BJ (cell line): Measurements from ENCODE around the genes ZNF839, ANKRD9 and CDC42BPB.

- CAGE, long polyA plus RNA: no peak
- RRBS: no CpG with 5 or more reads among the region's 7 CpGs
Observed at GRCh38 chr14:101867814-101868454, 96.4 kb upstream of the DYNC1H1 start.

- CAGE, long polyA plus RNA: no peak
- RRBS: no CpG with 5 or more reads among the region's 8 CpGs
Observed at GRCh38 chr14:101929504-101929885, 34.9 kb upstream of the DYNC1H1 start.

DNA sequence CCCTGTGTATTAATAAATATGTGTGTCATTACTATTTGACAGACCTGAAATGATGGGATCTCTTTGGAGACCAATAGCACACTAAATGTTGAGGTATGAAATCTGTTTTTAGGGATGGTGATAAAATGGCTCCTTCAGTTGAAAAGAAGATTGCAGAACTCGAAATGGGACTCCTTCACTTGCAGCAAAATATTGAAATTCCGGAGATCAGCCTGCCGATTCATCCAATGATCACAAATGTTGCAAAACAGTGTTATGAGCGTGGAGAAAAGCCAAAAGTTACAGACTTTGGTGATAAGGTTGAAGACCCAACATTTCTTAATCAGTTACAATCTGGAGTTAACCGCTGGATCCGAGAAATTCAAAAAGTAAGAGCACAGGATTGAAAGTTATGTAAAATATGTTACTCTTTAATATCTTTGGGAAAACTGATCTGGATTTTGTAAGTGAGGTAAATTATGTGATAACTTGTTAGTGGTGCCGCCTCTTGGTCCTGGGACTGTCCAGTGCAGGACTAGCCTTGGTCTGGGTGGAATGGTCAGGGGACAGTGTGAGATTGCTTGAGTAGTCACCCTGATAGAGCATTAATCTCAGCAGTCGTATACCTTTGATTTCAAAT lies 15.3 kb downstream of the DYNC1H1 start:
- CAGE, long polyA plus RNA: no peak
- RRBS: no CpG with 5 or more reads among the region's 8 CpGs

DNA sequence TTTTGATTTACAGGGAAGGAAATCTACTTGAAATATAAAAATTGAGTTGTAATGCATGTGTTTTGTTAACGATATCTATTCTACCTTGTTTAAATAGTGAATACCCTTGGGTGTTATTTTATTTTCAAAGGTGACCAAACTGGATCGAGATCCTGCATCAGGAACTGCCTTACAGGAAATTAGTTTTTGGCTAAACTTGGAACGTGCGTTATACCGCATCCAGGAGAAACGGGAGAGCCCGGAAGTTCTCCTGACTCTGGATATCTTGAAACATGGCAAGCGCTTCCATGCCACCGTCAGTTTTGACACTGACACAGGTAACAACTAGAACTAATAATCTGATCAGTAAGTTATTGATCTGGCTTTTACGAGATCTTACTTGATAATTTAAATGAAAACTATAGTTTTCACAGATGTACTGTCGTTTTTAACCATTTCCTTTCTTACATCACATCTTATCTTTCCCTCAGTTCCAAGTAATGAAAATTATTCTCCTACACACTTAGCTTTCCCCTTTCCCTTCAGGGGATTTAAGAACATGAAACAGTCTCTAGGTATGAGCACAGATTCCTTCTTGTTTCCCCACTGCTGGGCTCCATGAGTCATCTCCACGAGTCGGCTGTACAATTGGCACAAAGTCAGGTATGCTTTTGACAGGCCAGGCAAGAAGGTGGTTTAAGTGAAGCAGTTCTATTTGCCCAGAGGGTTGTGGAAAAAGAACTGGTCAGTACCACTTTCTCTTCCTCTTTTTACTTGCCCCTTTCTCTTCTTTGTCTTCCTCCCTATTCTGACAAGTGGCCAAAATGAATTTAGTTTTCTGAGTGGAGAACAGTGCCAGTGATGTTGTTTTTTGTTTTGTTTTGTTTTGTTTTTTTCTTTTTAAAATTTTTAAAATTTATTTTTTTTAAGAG lies 16.1 kb downstream of the DYNC1H1 start:
- CAGE, long polyA plus RNA: no peak
- RRBS: no CpG with 5 or more reads among the region's 13 CpGs

DNA sequence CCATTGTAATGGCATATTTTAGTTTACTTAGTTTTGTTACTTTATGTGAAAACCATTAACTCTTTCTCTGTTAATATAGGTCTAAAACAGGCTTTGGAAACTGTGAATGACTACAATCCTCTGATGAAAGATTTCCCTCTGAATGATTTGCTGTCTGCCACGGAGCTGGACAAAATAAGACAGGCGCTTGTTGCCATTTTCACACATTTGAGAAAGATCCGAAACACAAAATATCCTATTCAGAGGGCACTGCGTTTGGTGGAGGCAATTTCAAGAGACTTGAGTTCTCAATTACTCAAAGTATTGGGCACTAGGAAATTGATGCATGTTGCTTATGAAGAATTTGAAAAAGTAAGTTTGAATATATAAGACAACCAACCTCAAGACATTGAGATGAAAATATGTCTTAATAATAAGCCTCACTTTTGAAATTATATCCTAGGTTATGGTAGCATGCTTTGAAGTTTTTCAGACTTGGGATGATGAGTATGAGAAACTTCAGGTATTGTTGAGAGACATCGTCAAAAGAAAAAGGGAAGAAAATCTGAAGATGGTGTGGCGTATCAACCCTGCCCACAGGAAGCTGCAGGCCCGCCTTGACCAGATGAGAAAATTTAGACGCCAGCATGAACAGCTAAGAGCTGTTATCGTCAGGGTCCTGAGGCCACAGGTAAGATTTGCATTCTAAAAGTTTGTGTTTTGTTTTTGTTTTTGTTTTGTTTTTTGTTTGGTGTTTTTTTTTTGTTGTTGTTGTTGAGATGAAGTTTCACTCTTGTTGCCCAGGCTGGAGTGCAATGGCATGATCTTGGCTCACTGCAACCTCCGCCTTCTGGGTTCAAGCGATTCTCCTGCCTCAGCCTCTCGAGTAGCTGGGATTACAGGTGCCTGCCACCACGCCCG lies 18.8 kb downstream of the DYNC1H1 start:
- CAGE, long polyA plus RNA: no peak
- RRBS: 92% methylated on average over 1 of the region's 14 CpGs

DNA sequence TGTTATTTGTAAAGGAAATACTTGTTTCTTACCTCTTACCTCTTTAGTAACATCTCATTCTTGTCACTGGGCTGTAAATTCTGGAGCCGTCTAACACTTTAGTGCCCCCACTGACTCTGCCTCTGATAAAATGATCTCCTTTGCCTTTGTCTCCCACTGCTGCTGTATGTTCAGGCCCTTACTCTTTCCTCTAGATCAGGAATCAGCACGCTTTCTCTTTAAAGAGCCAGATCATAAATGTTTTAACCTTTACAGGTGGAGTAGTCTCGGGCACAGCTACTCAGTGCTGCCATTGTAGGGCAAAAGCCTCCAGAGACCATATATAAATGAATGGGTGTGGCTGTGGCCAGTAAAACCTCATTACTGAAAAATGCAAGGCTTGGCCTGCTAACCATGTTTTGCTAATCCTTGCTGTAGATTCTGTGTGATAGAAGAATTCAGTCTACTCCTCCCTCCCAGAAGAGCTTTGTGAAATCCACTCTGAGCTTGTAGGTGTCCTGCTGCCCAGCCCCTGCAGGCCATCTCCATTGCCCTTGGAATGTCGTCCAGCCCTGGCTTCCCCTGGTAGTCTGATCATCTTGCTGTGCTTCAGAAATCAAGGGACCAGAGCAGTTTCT lies 58.2 kb downstream of the HSP90AA1 start:
- CAGE, long polyA plus RNA: no peak
- RRBS: no CpG with 5 or more reads among the region's 4 CpGs

DNA sequence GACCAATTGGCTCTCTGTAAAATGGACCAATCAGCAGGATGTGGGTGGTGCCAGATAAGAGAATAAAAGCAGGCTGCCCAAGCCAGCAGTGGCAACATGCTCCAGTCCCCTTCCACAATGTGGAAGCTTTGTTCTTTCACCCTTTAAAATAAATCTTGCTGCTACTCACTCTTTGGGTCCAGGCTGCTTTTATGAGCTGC lies 6.4 kb downstream of the MOK start:
- CAGE, long polyA plus RNA: no peak

DNA sequence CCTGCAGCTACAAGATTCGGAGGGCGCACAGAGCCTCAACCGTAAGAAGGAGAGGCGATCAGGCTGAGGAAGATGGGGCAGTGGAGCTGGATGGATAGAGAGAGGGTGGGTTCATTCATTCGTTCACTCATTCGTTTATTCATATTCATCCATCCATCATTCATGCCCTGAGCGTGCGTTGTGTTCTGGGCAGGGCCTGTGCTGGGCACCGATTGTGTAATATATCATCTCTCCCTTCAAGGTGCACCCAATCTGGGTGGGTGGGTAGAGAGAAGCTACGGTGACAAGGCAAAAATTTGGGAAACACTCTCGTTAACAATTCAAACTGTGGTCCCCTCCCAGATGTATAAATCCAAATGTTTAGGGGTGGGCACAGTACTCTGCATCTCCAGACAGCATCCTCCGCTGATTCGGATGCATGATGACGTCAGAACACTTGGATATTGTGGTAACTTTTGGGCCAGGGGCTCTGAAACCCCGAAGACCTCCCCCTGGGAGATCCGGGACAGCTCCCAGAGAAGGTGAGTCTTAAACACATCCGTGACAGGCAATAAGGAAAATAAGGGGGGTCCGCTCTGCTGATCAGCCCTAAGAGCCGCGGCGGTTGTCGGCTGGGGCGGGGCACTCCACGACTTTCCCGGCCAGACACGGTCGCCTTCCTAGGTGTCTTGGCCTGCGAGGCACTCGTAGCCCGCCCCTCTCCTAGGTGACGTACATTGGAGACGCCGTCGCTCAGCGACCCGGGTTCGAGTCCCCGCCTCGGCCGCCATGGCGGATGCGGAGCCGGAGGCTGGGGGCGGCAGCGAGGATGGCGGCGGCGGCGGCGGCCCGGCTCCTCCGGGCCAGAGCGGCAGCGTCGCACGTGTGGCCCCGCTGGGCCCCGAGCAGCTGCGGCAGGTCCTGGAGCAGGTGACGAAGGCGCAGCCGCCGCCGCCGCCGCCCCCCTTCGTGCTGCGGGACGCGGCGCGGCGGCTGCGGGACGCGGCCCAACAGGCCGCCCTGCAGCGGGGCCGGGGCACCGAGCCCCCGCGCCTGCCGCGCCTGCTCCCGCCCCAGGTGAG lies at the start of gene ZNF839:
Gene ZNF839 (plus strand): TSS at position 749 of the 1,061 bp plus-strand sequence.
- CAGE, long polyA plus RNA: no peak
- RRBS: under 1% methylated on average over 27 of the region's 85 CpGs

DNA sequence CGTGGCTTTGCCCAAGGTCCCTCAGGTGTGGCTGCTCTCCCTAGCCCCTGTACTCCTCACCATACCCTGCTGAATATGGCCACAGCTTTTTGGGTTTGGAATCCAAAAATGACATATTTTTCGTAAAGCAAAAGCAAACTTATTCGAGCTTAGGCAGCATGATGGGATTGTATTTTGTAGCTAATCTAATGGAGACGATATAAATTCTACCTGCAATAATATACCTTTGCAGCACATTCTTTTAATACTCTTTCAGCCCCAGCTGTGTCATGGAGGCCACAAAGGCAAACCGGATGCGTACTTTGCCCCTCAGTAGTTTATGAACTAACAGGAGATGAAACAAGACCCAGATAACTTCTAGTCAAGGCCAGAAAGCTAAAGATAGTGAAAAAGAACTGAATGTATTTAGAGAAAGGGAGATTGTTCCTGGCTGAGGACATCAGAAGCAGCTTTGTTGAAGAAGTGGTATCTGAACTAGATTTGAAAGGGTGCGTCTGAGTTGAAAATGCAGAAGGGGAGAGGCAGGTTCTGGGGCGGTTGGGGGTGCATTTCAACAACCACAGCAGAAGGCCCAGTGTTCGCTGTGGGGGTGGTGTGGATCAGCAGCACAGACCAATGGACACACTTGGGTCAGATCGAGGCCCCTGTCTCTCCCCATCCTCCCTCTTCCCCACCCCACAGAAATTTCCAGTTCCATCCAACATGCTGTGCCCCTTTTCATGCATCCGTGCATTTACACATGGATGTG lies 2.0 kb downstream of the ZNF839 start:
- CAGE, long polyA plus RNA: no peak
- RRBS: no CpG with 5 or more reads among the region's 11 CpGs

DNA sequence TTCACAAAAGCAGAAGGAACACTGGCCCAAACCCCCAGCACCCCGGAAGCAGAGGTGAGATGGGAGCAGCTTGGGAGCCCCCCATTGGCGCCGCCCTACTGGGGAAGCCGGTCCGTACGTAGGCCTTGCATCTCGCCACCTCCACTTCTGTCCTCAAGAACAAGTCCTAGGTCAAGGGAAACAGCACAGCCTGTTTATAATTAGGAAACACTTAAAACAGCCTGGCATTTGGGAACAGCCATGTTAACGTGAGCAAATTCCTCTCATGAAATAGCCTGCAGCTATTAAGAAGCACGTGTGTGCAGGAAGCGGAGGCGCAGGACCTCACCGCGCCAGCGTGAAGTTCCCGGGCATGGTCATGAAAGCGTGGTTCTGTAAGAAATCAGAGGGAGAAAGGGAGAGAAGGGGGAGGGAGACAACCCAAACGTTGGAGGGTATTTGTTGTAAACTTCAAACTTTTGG lies 7.7 kb downstream of the ANKRD9 start:
- CAGE, long polyA plus RNA: no peak
- RRBS: 63% methylated on average over 4 of the region's 17 CpGs

DNA sequence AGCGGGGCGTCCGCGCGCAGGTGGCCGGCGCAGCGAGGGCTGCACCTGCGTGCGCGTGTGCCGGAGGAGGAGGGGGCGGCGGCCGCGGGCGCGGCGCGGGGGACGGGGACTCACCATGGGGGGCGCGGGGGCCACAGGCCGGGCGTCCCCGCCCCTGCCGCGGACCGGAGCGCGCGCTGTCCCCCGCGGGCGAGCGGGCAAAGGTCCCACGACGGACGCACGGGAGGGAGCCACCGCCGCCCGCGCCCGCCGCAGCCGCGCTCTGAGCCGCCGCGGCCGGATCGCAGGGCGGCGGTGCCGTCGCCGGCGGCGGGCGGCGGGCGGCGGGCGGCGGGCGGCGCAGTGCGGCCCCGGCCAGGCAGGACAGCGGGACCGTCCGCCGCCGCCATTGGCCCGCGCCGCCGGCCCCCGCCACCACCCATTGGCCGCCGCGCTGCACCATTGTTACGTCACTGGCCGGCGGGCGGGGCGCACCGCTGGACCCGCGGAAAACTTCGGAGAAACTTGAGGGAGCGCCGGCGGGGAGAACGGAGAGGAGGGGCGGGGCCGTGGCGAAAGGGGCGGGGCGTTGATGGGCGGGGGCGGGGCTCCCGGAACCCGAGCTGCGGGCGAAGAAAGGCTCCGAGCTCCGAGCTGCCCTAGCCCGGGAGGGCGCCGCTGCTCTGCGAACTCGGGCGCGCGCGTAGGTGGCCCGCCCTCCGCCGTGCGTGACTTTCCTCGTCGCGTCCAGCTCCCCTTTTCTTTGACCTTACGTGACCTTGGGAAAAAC lies at the start of gene ANKRD9:
Gene ANKRD9 (minus strand): TSS at position 362 of the 769 bp plus-strand sequence.
- CAGE, long polyA plus RNA: no peak
- RRBS: 1% methylated on average over 70 of the region's 126 CpGs

DNA sequence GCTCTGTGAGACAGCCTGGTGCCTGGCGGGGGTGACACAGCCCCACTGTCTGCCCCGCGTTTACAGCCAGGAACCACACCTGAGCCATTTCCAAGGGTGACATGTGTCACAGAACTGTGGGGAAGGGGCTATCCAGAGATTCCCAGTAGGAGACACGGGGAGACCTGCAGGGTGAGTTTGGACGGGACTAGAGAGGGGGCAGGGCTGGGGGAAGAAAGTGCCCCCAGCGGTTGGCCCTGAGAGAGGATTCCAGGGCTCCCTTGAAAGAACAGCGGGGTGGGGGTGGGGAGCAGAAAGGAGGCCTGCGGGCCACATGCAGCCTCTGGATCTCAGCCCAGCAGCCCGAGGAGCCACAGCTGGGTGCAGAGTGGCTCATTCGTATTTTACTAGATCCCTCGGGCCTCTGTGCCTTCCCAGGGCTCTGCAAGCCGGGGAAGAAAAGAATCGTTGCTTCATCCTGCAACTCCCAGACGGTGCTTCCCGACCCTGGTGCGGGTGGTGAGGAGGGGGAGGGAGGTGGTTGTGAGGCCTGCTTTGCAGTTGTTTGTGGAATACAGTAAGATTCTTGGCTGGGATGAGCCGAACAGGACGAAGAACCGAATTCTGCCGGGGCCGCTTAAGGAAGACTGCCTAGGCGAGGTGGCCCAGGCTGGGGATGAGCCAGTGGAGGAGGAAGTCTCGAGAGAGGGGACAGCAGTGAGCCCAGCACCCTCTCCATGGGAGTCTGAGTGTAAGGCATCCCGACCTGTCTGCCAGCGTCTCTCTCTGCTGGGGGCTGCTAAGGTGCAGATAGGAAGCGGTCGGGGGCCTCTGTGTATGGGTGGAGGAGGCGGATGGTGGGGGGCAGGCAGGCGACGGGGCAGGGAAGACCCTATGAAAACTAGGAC lies 36.1 kb upstream of the ANKRD9 start:
- CAGE, long polyA plus RNA: no peak
- RRBS: no CpG with 5 or more reads among the region's 30 CpGs

DNA sequence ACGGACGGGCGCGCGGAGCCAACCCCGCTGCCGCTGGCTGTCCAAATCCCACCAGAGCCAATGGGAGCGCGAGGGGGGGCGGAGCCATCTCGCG lies 137 bp upstream of the RCOR1 start:
- CAGE, long polyA plus RNA: no peak
- RRBS: no CpG with 5 or more reads among the region's 12 CpGs

DNA sequence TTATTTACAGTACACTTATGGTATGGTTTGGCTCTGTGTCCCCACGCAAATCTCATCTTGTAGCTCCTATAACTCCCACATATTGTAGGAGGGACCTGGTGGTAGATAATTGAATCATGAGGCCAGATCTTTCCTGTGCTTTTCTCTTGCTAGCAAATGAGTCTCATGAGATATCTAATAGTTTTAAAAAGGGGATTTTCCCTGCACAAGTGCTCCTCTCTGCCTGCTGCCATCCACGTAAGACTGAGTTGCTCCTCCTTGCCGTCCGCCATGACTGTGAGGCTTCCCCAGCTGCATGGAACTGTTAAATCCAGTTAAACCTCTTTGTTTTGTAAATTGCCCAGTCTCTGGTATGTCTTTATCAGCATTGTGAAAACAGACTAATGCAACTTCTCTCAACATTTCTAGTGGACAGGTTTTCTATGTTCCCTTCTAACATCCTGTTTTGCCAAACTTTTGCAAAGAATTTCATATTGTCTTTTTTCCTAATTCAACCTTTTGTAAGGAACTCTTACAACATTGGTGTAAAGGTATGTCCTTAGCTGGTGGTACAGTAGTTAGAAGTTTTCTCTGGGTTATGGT lies 70.6 kb downstream of the RCOR1 start:
- CAGE, long polyA plus RNA: no peak
- RRBS: no CpG with 5 or more reads among the region's 4 CpGs

- CAGE, long polyA plus RNA: no peak
- RRBS: no CpG with 5 or more reads among the region's 14 CpGs
Observed at GRCh38 chr14:102779626-102780408, 2.6 kb downstream of the TRAF3 start.

GRCh38 chr14:102828082-102828526 lies 50.9 kb downstream of the TRAF3 start:
- CAGE, long polyA plus RNA: no peak
- RRBS: no CpG with 5 or more reads among the region's 10 CpGs

DNA sequence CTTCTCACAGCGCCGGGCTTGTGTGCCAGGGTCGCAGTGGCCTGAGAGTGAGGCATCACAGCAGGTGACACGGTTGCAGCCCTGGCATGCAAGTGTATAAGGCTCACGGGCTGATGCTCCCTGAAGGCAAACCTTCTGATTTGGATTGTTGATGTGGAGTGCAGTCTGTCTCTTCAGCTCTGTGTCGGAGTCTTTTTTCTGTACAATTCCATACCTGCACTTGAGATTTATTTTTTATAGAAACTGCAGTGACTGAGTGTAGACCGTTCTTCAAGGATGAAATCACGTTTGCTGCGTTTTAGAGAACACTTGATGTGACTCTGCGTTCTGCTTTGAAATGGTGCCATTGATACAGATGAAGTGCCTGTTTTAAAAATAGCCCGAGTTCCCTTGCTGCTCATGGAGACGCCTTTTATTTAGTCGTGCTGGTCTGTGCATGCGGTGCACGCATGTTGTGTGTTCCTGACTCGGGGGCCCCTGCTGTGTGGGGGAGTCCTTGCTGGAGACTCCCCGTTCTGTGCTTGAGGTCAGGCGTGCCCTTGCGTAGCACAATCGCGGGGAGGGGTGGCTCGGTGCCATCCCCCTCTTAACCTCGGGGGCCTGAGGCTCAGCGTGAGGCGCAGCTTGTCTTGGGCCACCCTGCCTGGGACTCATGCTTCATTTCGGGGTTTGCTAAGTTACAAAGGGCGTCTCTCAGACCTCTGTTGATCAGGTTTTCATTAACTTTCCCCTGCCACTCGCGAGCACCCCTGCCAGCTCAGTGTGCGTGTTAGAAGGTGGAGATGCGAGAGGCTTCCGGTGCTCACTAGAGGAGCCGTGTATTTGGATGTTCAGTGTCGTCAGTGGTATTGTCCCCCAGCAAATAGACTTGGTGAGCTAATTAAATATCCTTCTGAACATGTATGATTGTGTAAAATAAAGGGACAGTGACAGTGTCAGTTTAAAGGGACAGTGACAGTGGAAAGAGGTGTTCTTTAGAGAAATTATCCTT lies 21.5 kb upstream of the AMN start:
- CAGE, long polyA plus RNA: no peak
- RRBS: no CpG with 5 or more reads among the region's 34 CpGs

- CAGE, long polyA plus RNA: no peak
- RRBS: 5% methylated on average over 10 of the region's 20 CpGs
Observed at GRCh38 chr14:102923194-102923560, 714 bp downstream of the AMN start.

GRCh38 chr14:103055704-103056200 lies 1.6 kb downstream of the CDC42BPB start:
- CAGE, long polyA plus RNA: no peak
- RRBS: no CpG with 5 or more reads among the region's 10 CpGs

GRCh38 chr14:103056891-103058066 lies at the start of gene CDC42BPB:
CDC42BPB (minus strand) TSS chr14:103057549.
- CAGE, long polyA plus RNA: start-site peak on the minus strand at chr14:103057339-103057464, 74 and 54 reads in 2 replicates
- RRBS: 1% methylated on average over 82 of the region's 176 CpGs